HT1080 (cell line): ENCODE measurements around the gene AP2S1.

GRCh38 chr19:46351569-46351970 lies 4.7 kb downstream of the PPP5C start:
RAMPAGE:
- cytosol, long total RNA = no peak
- long total RNA = no peak
- nucleus, long total RNA = no peak

RAMPAGE:
- cytosol, long total RNA = no peak
- long total RNA = no peak
- nucleus, long total RNA = no peak
Observed at GRCh38 chr19:46386876-46387314, 26.5 kb downstream of the CCDC8 start.

DNA sequence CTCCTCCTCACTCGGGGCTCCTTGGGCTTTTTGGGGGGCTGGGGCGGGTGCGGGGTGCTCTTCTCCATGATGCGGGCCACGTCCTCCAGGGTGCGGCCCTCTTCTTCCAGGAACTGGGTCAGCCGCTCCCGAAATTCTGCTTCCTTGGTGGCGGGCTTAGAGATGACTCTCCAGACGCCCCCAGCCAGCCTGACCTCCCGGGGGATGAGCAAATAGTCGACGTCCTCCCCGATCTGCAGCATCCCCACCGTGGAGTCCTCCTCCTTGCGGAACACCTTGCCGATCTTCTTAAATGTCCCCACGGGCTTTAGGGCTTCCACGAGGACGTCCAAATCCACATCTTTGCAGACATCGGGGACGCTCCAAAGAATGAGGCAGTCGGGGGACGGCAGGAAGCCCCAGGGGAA lies 792 bp downstream of the CCDC8 start:
RAMPAGE:
- cytosol, long total RNA = no peak
- long total RNA = no peak
- nucleus, long total RNA = no peak

DNA sequence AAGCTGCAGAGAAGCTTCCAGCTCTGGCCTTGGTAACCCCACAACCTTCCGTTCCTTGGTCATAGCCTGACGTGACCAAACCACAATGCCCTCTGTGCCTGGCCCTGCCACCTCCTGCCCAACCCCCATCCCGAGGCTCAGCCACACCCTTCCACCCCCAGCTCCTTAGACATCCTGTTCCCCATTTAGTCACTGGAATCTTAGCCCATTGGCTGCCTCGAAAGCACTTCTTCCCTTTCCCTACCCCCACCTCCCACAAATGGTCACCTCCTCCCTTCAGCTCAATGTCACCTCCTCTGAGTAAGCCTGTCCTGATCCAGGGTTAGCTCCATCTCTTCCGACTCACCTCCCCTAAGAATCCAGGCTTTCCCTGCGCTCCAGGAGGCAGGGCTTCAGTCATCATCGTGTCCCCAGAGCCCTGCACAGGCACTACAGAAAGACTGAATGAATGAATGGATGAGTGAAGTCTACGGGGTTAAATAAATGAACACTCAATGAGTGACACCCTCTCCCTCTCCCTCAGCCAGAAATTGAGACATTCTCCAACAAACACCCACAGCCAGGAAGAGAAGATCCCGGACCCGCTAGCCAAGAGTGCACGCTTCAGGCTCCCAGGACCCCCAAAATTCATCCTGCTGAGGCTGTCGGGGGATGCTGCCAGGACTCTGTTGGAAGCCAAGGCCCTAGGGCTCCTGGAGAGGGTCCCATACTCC lies 34.5 kb upstream of the PNMA8B start:
RAMPAGE:
- cytosol, long total RNA = no peak
- long total RNA = no peak
- nucleus, long total RNA = no peak

GRCh38 chr19:46609693-46610523 lies 8.8 kb downstream of the CALM3 start:
RAMPAGE:
- cytosol, long total RNA = no peak
- long total RNA = no peak
- nucleus, long total RNA = no peak

GRCh38 chr19:46610524-46611752 lies 9.8 kb downstream of the CALM3 start:
RAMPAGE:
- cytosol, long total RNA = no peak
- long total RNA = no peak
- nucleus, long total RNA = no peak

DNA sequence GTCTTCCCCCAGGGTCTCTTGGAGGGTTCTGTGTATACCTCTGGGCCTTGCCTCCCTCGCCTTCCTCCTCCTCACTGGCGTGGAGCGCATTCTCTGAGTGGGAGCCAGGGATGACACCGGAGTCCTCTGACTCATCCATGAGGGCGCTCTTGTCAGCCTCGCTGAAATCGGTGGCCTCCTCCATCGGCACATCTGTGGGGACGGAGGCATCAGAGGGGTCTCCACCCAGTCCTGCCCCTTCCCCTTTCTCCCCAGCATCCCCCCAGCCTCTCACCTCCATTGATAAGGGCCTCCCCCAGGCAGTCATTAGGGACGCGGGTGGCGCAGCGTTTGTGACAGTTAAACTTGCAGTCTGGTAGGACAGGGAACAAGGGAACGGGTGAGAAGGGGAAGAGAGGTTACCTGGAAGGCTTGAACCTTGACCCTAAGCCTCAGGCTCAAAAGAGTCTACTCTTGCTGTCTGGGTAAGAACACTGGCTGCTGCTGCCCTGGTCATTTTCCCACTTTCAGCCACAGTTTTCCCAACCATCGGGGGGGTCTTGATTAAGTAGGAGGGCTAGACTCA lies 16.1 kb downstream of the PRKD2 start:
RAMPAGE:
- cytosol, long total RNA = no peak
- long total RNA = no peak
- nucleus, long total RNA = no peak

DNA sequence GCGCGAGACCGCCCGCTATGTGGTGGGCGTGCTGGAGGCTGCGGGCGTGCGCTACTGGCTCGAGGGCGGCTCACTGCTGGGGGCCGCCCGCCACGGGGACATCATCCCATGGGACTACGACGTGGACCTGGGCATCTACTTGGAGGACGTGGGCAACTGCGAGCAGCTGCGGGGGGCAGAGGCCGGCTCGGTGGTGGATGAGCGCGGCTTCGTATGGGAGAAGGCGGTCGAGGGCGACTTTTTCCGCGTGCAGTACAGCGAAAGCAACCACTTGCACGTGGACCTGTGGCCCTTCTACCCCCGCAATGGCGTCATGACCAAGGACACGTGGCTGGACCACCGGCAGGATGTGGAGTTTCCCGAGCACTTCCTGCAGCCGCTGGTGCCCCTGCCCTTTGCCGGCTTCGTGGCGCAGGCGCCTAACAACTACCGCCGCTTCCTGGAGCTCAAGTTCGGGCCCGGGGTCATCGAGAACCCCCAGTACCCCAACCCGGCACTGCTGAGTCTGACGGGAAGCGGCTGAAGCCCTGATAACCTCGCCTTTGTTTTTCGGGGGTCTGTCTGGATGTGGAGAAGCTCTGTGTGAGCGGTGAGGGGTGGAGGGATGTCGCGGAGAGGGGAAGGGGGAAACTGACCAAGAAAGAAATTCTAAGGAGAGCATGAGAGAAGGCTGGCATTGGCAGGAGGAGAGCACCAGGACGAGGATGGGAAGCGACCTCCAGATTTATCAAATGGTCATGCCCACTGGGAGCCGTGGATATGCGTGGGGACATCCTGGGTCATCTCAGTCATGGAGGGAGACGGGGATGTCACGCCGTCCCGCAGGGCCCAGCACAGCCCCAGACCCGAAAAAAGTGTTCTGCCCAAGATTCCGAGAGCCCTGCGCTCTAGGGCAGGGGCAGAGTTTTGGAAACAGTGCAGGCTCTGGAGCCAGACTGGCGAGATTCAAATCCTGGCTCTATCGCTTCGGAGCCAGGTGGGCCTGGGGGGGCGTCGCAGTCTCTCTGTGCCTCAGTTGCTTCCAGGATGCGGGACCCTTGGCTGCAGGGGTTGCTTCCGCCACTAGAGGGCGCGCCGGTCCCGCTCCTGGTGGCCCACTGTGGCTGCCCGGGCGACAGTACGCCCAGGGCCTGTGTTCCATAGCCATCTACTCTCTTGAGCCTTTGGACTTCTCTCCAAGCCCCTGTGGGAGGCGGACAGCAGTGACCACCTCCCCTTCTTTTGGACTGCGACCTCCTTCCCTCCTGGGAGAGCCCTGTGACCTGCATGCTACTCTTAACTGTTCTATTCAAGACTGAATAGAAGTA lies 10.6 kb upstream of the STRN4 start:
RAMPAGE:
- cytosol, long total RNA = no peak
- long total RNA = no peak
- nucleus, long total RNA = no peak

DNA sequence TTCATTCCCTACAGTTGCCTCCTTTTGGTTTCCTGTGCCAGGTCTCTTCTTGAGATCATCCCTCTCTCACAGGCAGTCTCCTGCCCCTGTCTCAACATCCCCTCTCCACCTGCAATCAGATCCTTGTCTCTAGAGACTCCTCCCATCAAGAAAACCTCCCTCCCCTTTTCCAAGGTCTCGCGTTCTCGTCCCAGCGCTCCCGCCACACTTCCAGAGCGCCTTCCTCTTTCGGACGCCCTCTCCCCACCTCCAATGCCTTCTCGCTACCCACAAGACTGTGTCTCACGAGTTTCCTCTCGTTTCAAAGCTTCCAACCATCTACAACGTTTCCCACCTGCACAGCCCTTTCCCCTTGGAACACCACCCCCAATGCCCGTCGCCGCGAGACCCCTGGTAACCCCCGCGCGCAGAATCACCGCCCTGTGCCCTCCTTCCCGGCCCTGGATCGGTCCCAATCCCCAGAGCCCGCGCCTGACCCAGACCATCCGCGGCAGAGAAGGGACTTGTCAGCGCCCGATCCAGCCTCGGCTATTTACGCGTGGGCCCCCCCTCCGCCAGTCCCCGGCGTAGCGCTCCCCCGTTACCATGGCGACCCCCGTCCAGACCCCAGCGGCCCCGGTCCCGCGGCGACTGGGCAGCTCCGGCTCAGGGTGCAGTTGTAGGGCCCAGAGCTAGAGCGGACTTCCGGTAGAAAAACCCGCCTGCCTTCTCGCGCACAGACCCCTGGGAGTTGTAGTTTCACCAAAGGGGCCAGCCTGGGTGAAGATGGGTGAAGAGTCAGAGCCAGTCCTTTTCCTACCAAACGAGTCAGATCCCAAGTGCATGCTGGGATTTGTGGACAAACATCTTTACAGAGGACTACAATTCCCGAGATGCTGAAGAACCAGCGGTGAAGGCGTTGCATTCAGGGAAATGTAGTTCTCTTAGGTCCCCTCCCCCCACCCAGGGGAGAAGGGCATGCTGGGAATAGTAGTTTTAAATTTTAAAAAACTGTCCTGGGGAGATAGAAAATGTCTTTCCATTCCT lies at the start of gene AP2S1:
AP2S1 (minus strand) TSS at position 667 of the 1,026 bp plus-strand sequence.
RAMPAGE:
- cytosol, long total RNA = start-site peak on the minus strand centred at position 90 of the sequence, 47 bp wide, 443 and 382 reads in 2 replicates; start-site peak on the minus strand centred at position 667 of the sequence, 79 bp wide, 3,748 and 2,825 reads in 2 replicates
- long total RNA = start-site peak on the minus strand centred at position 95 of the sequence, 50 bp wide, 662 reads; start-site peak on the minus strand centred at position 653 of the sequence, 51 bp wide, 3,316 reads
- nucleus, long total RNA = start-site peak on the minus strand centred at position 91 of the sequence, 54 bp wide, 101 and 56 reads in 2 replicates; start-site peak on the minus strand centred at position 649 of the sequence, 42 bp wide, 454 and 188 reads in 2 replicates

DNA sequence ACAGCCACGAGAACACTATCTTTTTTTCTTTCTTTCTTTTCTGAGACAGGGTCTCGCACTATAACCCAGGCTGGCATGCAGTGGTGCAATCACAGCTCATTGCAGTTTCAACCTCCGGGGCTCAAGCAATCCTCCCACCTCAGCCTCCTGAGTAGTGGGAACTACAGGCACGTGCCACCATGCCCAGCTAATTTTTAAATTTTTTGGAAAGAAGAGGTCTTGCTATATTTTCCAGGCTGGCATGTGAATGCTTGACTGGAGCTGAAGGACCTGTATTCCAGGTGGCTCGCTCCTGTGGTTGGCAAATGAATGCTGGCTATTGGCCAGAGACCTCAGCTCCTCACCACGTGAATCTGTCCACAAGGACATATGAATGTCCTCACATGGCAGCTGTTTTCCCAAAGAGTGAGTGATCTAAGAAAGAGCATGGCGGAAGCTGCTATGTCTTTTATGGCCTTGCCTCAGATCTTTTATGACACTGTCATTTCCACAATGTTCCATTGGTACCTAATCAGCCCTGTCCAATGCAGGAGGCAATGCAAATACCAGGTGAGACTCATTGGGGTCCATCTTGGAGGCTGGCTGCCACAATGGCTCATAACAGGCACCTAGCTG lies 3.4 kb upstream of the AP2S1 start:
RAMPAGE:
- cytosol, long total RNA = no peak
- long total RNA = no peak
- nucleus, long total RNA = no peak

DNA sequence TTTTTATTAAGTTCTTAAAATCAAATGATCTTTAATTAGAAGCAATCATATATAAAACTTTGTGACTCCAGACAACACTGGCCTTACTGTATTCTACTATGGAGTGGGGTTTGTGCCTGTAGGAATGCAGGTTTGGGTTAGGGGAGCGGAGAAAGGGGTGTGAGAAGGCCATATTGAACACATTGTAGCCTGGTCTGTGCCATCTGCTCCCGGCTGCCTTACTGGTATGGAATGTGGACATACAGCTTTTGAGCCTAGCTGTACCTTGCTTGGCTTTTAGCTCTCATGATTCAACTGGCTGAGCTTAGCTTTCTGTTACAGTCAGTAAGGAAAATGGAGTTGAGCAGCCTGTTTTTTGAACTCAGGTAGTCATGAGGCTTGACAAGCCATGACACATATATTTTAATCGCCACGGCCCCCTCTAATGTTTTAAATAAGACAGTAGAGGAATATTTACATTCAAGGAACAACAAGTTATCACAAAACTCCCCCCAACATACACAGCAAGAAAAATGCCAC lies 41.6 kb downstream of the ARHGAP35 start:
RAMPAGE:
- cytosol, long total RNA = no peak
- long total RNA = no peak
- nucleus, long total RNA = no peak

DNA sequence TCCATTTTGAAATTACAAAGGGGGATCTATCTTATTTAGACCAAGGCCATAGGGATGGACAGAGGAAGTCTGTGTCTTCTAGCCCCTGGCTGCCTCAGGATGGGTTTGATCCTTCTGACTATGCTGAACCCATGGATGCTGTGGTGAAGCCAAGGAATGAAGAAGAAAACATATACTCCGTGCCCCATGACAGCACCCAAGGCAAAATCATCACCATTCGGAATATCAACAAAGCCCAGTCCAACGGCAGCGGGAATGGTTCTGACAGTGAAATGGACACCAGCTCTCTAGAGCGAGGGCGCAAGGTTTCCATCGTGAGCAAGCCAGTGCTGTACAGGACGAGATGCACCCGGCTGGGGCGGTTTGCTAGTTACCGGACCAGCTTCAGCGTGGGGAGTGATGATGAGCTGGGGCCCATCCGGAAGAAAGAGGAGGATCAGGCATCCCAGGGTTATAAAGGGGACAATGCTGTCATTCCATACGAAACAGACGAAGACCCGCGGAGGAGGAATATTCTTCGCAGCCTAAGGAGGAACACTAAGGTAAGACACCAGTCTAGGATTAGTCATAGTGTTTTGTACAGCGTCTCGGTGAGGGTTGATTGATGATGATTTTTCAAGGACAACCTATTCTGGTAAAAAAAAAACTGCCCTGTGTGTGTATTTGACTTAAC lies 61.2 kb downstream of the ARHGAP35 start:
RAMPAGE:
- cytosol, long total RNA = no peak
- long total RNA = no peak
- nucleus, long total RNA = no peak

RAMPAGE:
- cytosol, long total RNA = no peak
- long total RNA = no peak
- nucleus, long total RNA = no peak
Observed at GRCh38 chr19:46958484-46959228, 61.0 kb upstream of the NPAS1 start.

GRCh38 chr19:46976057-46976771 lies 43.4 kb upstream of the NPAS1 start:
RAMPAGE:
- cytosol, long total RNA = no peak
- long total RNA = no peak
- nucleus, long total RNA = no peak

DNA sequence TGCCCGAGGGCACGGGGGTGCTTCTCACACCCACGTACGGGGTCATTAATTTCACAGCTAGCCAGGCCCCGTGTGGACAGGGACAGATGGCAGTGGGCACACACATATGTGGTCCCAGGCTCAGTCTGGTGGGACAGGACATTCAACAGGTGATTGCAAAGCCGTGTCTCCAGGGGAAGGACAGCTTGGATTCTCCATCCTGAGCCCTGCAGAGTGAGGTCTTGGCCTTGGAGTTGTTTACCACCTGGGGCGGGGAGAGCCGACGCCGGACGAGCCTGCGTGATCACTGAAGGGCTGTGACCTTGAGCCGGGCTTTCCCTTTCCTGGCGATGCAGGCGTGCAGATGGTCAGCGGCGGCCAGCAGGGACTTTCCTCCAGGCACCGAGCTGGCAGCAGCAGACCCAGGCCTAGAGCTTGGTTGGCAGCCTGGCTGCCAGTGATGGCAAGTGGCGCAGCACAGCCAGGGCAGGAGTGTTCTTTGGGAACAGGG lies 26.6 kb upstream of the NPAS1 start:
RAMPAGE:
- cytosol, long total RNA = no peak
- long total RNA = no peak
- nucleus, long total RNA = no peak

DNA sequence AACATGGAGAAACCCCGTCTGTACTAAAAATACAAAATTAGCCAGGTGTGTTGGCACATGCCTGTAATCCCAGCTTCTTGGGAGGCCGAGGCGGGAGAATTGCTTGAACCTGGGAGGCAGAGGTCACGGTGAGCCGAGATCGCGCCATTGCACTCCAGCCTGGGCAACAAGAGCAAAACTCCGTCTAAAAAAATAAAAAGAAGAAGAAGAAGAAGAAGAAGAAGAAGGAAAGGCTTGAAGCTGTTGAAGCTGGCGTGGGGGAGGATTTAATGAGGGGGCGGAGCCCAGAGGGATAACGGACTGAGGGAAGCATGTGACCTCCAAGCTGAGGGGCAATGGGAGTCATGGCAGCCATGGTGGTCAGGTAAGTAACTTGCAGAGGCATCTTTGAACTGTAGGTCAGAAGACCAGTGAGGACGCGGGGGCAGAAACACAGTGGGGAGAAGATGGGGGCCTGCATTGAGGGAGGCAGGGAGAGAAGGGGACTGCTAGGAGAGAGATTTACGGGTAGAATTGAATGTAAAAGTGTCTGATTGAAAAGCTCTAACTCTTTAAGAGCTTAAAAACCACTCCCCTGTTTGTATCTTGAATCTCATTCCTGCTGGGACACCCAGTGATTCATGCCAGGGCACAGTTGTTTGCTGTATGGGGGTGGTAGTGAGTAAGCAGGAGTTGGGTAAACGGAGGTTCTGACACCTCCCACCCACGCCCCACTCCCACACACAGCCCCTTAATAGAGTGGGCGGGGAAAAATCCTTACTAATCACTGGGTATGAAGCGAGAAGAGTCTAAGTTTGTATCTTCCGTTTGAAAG lies 13.2 kb downstream of the TMEM160 start:
RAMPAGE:
- cytosol, long total RNA = no peak
- long total RNA = no peak
- nucleus, long total RNA = no peak

DNA sequence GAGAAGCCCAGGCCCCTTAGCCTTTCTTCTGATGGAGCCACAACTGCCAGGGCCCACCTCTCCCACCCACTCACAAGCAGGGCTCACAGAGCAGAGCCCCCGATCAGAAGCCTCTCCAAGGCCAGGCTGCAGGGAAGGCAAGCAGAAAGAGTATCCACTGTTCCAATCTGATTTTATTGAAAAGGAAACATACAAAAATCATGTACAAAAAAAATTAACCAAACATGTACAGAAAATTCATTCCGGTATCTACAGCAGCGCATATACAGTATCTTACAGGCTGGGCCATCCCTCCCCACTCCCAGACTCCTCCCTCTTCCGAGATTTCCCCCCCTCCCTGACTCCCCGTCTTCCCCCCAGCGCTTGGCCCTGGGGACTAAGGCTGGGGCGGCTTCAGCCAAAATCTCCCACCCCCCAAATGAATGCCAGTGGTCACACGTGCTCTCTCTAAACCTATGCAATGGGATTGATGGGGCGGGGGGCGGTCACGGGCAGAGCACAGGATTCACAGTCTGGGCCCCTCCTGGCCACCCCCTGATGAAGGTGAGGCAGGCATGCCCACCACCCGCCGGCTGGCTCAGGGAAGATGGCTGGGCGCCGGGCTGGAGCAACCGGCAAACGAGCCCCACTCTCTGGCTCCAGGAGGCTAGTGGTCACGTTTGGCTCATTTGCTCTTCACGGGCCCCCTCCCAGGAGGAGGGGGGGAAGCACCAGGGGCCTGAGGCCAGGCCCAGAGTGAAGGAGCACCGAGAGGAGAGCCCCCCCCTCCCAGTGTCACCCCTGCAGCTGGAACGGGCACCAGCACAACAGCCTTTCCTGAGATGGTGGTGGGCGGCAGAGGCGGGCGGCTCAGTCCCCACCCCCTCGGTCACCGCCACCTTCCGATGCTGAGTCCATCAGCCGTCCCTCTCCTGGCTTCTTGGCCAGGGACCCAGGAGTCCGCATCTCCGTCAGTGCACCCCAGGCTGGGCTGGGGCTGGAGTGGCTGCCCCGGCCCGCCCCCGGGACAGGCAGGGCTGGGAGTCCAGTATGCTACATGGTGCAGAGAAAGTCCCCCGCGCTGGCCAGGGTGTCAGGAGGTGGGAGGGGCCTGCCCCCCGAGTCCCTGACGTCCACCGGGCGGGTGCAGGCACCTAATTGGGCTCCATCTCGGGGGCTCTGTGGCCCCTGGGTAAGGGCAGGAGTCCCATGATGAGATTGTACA lies 9.9 kb downstream of the BBC3 start:
RAMPAGE:
- cytosol, long total RNA = no peak
- long total RNA = no peak
- nucleus, long total RNA = no peak

RAMPAGE:
- cytosol, long total RNA = no peak
- long total RNA = no peak
- nucleus, long total RNA = no peak
Observed at GRCh38 chr19:47242996-47243626, 12.1 kb upstream of the BBC3 start.

GRCh38 chr19:47257008-47258205 lies 1.1 kb downstream of the CCDC9 start:
RAMPAGE:
- cytosol, long total RNA = no peak
- long total RNA = no peak
- nucleus, long total RNA = no peak

DNA sequence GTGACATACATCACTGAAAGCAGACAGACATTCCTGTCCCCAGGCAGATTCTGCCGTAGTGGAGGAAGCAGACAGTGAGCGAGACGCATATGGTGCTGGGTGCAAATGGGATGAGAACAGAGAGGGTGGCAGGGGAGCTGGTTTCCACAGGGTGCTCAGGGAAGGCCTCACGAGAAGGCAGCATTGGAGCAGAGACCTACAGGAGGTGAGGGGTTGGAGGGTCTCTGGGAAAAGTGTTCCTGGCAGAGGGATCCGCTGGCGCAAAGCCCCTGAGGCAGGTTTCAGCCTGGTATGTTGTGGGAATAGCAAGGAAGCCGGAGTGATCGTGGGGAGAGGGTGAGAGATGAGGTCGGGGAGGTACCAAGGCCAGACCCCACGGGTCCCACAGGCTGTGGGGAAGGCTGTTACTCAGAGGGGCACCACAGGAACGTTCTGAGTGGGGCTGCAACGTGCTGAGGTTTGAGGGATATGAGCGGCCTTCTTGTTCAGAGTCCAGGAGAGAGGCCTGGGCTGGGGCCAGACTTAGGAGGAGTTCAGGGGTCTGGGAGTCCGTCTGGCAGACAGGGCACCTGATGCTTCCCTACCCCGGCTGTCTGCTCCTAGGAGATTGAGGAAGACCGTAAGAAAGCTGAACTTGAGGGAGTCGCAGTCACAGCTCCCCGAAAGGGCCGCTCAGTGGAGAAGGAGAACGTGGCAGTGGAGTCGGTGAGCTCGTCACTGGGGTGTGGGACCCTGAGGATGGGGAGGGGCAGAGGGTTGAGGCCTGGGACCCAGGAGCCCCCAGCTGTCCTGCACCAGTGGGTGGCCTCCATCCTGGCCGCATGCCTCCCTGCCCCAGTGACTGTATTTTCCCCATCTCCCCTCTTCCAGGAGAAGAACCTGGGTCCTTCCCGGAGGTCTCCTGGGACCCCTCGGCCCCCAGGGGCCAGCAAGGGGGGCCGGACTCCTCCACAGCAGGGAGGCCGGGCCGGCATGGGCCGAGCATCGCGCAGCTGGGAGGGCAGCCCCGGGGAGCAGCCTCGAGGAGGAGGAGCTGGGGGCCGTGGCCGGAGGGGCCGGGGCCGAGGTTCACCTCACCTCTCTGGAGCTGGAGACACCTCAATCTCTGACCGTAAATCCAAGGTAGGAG lies 3.8 kb downstream of the CCDC9 start:
RAMPAGE:
- cytosol, long total RNA = no peak
- long total RNA = no peak
- nucleus, long total RNA = no peak